Type B pancreatic cell (in vitro differentiated cells): ENCODE measurements around a stretch of chr16.

- PRO-cap = no peak
Measured at GRCh38 chr16:64991586-64992167, 130.2 kb downstream of the CDH11 start.

- PRO-cap = no peak
Measured at GRCh38 chr16:64998454-64999253, 123.2 kb downstream of the CDH11 start.

- PRO-cap = no peak
Measured at GRCh38 chr16:65119797-65120473, 1.9 kb downstream of the CDH11 start.

GRCh38 chr16:65122100-65122661, 318 bp upstream of the CDH11 start:
- PRO-cap = bidirectional peak, plus-strand start at chr16:65122192, minus-strand start at chr16:65122063

- PRO-cap = no peak
Measured at GRCh38 chr16:65123944-65124154, 2.0 kb upstream of the CDH11 start.

DNA sequence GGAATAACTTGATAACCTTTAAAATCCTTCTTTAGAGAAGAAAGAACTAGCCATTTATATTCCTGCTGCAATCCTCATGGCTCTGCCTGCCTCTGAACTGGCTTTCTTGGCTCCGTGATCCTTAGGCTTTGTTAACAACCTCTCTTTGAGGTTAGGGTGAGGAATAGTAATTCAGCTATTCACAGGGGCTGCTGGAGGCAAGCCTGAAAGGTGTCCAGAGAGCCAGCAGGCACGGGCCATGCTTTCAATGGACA, 530.2 kb upstream of the CDH11 start:
- PRO-cap = no peak

GRCh38 chr16:66270072-66270938, 96.2 kb upstream of the CDH5 start:
- PRO-cap = no peak

DNA sequence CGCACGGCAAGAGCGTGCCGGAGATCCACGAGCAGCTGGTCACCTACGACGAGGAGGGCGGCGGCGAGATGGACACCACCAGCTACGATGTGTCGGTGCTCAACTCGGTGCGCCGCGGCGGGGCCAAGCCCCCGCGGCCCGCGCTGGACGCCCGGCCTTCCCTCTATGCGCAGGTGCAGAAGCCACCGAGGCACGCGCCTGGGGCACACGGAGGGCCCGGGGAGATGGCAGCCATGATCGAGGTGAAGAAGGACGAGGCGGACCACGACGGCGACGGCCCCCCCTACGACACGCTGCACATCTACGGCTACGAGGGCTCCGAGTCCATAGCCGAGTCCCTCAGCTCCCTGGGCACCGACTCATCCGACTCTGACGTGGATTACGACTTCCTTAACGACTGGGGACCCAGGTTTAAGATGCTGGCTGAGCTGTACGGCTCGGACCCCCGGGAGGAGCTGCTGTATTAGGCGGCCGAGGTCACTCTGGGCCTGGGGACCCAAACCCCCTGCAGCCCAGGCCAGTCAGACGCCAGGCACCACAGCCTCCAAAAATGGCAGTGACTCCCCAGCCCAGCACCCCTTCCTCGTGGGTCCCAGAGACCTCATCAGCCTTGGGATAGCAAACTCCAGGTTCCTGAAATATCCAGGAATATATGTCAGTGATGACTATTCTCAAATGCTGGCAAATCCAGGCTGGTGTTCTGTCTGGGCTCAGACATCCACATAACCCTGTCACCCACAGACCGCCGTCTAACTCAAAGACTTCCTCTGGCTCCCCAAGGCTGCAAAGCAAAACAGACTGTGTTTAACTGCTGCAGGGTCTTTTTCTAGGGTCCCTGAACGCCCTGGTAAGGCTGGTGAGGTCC, 24.2 kb upstream of the BEAN1 start:
- PRO-cap = no peak

GRCh38 chr16:66433478-66434325, 6.6 kb downstream of the BEAN1 start:
- PRO-cap = no peak

DNA sequence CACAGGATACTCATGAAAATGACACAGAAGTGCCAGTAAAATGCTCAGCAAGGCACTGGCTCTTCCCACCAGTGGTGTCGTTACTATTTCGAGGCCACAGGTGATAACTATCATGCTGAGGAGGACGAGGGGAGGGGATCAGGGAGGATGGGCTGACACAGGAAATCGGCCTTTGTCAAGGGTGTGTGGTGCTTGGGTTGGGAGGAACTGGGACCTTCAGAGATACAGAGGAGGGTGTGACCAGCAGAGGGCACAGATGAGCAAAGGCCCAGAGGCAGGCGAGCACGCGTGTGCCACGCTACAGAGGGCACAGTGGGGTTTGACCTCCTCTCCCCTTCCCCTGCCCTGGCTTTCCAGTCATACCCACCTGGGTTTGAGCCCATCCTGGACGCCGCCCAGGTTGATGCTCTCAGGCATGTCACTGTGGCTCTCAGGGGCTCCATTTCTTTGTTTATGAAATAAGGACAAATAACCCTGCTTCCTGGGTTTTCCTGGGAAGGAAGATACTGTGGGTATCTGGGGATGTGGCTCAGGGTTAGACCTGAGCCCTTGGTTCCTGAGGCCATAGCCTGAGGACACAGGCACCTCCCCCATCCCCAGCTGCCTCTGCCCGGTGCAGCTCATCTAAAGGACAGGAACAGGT, 51.7 kb downstream of the BEAN1 start:
- PRO-cap = no peak

- PRO-cap = no peak
Measured at GRCh38 chr16:66578843-66579334, 374 bp upstream of the CMTM2 start.

DNA sequence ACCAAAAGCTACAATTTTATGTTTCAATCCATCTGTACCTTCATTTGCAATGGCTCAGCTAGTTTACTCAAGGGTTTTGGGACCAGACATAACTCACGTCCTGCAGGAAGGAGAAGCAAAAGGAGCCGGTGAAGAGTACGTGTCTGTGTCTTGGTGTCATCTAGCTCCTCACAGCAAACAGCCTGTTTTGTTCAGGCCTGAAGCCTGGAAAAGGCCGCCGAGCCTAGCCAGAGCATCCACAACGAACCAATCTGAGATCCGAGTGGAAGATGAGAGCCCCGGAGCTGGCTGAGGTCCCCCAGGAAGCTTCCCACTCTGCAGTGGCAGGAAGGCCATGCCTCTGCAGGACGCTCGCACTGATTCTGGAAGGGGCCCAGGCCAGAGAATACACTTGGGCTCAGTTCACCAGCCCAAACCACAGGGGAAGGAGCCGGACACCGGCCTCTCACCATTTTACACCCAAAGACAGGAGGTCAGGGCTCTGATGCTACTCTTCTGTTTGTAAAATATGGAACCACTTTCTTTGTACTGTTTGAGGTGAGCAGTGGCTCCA, 10.9 kb downstream of the CMTM3 start:
- PRO-cap = no peak

GRCh38 chr16:66618484-66619102, 14.1 kb downstream of the CMTM3 start:
- PRO-cap = no peak

GRCh38 chr16:66650856-66651282, 45.7 kb downstream of the CMTM4 start:
- PRO-cap = no peak

- PRO-cap = no peak
Measured at GRCh38 chr16:66706500-66707146, 10.1 kb upstream of the CMTM4 start.

- PRO-cap = unidirectional peak, minus-strand start at chr16:66710537
Measured at GRCh38 chr16:66710408-66710829, 13.9 kb upstream of the CMTM4 start.

GRCh38 chr16:66927917-66928693, 2.8 kb upstream of the RRAD start:
- PRO-cap = no peak

DNA sequence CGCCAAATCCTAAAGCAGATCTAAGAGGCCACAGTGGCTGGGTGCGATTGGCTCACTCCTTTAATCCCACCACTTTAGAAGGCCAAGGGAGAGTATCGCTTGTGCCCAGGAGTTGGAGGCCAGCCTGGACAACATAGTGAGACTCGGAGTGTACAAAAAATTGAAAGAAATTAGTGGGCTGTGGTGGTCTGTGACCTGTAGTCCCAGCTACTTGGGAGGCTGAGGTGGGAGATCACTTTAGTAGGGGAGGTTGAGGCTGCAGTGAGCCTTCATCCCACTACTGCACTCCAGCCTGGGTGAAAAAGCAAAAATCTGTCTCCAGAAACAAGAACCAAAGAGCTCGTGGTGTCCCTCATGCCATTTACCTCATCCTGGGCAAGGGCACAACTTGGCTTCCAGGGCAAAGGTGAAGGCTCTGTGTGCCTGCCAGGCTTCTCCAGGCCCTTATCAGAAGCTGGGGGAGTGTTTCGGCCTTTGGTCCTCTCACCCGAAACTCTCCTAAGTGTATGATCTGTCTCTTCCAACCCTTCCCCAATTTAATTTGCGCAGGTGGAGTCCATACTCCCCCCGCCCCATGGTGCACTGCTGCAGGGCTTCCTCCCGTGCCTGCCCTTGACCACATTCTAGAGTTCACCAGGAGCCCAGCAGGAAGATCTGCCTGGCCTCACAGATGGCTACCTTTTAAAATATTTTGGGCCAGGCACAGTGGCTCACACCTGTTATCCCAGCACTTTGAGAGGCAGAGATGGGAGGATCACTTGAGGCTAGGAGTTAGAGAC, 1.1 kb downstream of the CES2 start:
- PRO-cap = no peak

GRCh38 chr16:66996832-66997416, 8.5 kb downstream of the CES4A start:
- PRO-cap = no peak

DNA sequence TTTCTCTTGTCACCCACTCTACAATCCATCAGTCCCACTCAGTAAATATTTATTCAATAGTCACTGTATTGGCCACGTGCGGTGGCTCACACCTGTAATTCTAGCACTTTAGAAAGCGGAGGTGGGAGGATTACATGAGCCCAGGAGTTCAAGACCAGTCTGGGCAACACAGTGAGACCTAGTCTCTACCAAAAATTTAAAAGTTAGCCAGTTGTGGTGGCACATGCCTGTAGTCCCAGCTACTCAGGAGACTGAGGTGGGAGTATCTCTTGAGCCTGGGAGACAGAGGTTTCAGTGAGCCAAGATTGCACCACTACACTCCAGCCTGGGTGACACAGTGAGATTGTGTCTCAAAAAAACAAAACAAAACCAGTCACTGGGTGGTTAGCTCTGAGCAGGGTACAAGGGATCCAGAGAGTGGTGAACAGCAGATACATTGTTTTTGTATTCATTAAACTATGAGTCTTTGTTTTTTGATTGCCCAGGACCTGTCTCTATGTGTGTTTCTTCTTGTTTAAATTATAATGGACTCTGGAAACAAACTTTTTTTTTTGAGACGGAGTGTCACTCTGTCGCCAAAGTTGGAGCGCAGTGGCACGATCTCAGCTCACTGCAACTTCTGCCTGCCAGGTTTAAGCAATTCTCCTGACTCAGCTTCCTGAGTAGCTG, 6.9 kb downstream of the PHAF1 start:
- PRO-cap = no peak